GM19240 (cell line): ENCODE results near the gene GJC2.

GRCh38 chr1:226872259-226872996, 2.0 kb downstream of the PSEN2 start:
- RRBS: no CpG with 5 or more reads among the region's 11 CpGs

DNA sequence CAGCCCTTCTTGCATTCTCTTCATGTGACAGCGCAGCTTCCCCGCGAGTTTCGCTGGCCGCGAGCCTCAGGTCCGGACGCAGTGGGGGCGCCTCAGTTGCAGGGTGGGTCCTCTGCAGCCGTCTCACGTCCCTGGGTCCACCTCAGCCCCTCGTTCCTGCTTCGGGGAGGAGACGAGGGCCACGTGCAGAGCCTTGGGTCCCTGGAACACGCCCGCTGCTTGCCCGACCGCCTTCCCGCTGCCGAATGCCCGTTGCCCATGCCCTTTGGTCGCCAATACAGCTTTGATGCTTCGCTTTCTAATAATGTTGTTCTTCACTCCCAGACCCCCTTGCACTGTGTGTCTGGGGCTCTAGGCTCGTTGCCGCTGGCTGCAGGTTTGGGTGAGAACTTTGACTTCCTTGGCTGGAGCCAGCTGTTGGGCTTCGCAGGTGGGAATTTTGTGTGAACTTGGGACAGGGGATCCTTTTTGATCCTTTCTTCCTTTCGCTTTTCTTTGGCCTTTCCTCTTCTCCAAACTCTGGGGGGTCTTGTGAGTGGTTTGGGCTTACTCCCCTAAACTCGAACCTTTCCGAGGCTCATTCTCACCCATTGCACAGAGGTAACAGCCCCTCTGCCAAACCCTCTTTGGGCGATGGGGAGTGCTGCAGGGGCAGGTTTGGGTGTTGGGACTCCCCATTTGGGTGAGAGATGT, 530 bp downstream of the COQ8A start:
- RRBS: no CpG with 5 or more reads among the region's 31 CpGs

DNA sequence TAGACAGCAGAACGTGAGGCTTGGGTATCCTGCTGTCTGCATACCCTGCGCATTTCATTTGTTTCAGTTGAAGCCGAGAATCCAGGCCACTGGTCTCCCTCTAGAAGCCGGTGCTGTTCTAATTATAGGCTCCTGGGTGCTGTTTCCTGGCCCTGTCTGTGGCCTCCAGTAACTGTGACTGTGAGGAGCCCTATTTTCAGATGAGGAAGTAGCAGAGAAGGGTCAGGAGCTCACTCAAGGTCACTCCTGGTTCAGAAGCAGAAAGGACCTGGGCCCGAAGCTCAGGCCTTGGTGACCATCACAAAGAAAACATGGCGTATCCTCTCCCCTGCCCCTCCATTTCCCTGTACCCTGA, 24.0 kb downstream of the COQ8A start:
- RRBS: no CpG with 5 or more reads among the region's 6 CpGs

DNA sequence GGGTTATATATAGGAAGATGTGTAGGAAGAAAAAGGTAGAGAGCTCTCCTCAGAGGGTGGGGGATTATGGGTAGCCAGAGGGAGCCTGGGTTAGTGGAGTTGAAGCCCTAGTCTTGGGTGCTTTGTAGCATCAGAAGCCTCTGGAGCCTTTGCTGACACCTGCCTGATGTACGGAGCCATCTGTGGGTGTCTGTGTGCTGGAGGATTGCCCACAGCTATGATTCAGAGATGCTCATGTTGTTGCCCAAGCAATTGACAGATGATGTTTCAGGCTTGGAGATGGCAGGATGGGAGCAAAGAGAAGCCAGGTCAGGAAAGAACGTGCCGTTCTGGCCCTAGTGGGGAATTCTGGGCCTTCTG, 27.5 kb downstream of the COQ8A start:
- RRBS: no CpG with 5 or more reads among the region's 3 CpGs

DNA sequence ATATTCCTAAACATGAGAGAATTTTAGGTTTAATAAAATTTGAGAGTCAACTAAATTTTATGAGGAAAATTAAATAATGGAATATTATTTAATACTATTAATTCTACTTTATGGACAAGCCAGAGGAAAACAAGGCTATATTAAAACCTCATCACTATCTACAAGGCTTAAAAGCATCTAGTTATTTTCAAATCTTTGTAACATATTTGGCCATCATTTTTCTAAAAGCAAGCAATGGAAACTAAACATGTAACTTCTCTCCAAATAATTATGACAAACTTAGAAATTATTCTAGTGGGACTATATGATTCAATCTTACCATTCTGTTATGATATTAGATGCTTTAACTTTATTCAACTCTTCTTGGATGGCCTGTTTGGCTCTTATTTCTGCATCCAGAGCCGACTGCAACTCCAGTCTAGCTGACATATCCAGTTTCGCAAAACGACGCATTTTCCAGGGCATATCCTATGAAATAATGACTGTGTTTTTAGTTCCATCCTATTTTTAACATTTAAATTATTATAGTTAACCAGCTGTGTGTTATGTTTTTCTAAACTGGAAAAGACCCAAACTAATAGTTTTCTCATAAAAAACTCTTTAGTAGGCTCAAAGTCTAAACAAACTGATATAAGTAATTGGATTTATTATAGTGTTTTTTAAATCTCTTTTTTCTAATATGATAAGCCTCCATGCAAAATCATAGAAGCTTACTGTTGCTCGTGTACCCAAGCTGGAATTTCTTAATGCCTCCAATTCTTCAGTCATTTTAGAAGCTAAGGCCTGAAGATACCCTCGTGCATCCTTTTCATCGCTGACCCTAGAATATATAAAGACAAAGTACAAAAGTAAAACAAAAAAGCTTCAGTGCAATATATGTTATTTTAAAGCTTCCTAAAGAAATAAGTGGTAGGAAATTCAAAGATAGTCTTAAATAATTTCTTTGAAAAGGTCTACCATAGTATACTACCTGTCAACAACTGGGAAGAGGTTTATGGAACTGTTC, 133.8 kb downstream of the COQ8A start:
- RRBS: no CpG with 5 or more reads among the region's 7 CpGs

- RRBS: 65% methylated on average over 13 of the region's 41 CpGs
Observed at GRCh38 chr1:227447376-227448194, 115.8 kb upstream of the ZNF678 start.

DNA sequence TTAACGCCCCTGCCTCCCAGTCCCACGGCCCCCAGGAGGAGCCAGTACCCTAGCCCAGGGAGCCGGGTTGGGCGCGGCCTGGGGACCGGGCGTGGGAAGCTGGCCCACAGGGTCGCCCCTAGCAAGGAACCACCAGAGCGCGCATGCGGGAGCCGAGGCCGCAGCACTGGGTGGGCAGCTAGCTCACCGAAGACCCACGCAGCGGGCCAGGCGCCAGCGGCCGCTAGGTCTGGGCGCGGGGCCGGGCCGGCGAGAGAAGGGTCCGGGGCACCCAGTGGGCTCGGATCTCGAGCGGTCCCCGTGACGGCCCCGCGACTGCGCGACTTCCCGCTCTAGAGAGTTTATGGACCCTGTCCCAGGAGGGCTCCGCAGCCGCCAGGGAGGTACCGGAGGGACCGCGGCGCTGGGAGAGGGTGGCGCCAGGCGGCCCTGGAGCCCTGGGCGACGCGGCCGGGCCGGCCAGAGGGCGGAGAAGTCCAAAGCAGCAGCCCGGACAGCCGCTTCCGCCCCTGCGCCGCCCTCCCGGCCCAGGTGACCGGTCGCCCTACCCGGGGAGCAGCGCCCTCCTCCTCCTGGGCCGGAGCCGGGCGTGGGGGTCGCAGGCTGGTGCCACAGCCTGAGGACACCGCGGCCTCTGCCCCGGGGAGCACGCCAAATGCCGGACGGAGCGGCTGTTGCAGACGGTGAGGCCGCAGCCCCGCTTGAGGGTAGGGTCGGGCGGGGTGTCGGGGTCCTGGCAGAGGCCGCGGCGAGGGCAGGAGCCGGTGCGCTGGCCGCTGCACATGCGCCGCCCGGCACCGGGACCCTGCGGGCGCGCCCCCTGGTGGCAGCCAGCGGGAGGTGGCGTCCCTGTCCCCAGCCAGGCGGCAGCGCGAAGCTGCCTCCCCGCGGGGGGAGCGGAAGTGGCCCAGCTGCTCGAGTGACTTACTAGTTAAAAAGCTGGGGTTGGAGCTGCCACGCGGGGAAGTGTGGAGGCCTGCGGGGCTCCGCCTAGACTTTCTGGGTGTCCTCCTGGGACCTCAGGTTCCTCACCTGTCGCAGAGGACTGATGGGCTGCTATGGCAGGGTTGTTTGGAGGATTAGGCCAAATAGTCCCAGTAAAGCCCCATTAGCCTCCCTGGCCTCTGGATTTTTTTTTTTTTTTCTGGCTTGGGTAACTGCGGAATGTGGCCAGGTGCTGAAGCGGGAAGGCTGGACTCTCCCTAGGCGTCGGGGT, 21.1 kb upstream of the ZNF678 start:
- RRBS: 7% methylated on average over 18 of the region's 107 CpGs

DNA sequence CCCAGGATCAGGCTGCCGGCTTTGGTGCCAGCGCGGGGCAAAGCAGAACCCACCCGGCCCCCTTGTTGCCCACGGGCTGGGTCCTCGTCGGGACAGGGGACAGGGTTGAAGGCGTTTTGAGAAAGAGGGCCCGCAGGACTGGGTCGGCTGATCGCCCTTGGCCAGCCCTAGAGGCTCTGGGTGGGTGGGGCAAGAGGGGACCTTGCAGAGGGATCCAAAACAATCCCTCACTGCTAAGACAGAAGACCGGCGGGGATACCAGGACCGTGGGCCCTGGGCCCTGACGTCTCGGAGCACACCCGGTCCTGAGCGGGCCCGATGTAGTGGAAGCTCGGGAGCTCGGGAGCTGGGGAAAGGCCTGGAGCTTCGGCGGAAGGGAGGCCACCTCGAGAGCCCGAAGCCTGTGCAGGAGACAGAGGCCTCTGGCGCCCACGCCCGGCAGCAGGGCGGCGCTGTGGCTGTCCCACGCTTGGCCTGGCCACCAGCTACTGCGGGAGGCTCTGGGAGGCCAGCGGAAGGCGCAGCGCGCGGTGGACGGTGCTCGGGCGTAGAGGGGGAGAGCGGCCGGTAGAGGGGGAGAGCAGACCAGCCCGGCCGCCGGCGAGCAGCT, 2.8 kb upstream of the ZNF678 start:
- RRBS: 53% methylated on average over 8 of the region's 46 CpGs

- RRBS: no CpG with 5 or more reads among the region's 20 CpGs
Observed at GRCh38 chr1:227759259-227760108, 24.2 kb downstream of the SNAP47 start.

DNA sequence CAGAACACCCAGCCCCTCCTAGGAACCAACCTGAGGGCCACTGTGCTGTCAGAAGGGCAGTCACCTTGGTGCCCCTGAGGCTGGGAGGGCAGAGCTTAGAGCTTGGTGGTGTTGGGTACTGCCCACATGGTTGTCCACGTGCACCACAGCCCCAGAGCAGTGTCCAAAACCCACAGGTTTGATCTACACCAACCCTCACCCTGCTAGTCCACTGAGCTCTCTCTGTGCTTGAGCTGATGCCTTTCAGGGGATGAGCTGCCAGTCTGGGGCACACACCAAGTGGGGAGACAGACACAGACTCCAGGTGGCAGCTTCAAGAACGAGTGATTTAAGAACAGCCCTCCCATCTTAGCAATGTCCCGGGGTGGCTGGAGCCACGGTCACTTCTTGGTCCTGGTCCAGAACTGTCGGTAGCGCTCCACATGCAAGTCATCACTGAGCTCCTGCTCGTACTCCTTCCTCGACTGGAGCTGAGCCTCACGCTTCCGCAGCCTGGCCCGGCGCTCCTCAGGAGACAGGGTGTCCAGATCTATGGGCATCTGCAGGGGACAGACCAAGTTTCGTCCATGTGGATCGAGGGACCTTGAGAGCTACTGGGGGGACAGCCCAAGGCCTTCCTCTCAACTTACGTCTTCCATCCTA, 2.6 kb downstream of the MRPL55 start:
- RRBS: no CpG with 5 or more reads among the region's 15 CpGs

GRCh38 chr1:228109578-228110594, 787 bp upstream of the MRPL55 start:
- RRBS: 4% methylated on average over 3 of the region's 29 CpGs

- RRBS: no CpG with 5 or more reads among the region's 21 CpGs
Observed at GRCh38 chr1:228142089-228142828, 2.2 kb downstream of the GUK1 start.

DNA sequence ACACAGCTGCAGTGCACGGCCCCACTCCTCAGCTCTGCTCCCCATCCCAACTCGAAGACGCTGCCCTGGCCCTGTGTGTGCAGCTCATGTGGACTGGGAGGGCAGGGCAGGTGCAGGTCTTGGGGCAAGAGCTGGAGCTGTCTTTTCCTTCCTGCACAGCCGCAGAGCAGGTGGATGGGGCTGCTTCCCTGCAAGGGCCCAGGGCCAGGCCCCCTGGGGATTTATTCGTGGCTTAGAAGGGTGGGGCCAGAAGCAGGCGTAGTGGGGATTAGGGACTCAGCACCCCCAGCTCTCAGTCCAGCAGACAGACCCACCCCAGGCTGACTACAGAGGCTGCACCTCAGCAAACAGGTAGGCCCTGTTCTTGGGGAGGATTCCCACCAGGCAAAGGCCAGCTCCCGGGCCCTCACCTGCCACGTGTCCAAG, 4.3 kb downstream of the GUK1 start:
- RRBS: no CpG with 5 or more reads among the region's 8 CpGs

DNA sequence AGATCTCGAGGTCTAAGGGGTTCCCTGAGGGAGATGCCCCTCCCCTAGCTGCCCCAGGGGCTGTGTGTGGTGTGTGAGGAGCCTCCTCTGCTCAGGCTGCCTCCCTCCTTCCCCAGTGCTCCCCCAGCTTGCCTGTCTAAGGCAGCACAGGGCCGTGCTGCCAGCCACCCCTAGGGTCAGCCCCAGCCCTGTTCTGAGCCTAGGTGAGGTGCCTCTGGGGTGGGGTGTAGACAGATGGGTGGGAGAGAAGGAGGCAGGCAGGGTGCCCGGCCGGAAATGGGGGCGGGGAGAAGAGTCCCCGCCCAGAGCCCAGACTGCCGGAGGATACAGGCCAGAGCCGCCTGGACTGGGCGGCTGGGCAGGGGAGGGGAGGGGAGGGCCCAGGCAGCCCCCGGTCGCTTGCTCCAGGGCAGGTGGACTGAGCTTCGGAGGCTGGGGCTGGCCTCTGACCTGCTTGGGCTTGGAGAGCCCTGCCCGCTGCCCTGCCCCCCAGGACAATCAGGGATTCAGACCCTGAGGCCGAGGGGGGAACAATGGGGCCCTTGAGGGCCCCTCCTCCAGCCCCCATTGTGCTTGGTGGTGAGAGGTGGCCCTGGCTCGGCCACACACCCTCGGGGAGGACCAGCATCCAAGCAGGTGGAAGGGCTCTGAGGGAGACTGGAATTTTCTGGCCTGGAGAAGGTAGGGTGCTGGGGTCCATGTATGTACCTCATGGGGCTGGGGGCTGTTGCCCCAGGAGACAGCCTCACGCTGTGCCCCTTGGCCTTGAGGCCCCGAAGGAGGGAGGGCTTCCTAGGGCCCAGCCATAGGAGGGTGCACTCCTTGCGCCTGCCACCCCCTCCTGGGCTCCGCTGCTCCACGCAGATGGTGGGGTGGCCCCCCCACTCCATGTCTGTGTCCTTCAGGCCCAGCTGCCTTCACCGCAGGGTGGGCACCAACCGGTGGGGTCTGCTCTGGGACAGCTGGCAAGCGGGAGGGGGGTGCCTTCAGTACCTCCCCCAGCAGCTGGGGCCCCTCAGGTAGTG, at the start of gene GJC2:
GJC2 (plus strand) TSS at position 604 of the 1,025 bp plus-strand sequence.
- RRBS: 77% methylated on average over 7 of the region's 24 CpGs

DNA sequence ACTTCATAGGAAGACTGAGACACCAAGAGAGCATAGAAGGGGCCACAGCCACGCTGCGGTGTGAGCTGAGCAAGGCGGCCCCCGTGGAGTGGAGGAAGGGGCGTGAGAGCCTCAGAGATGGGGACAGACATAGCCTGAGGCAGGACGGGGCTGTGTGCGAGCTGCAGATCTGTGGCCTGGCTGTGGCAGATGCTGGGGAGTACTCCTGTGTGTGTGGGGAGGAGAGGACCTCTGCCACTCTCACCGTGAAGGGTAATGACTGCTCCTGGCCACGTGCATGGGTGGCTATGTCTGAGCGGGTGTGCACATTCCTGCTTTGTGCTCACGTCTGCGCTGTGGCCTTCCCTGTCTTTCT, 80.8 kb downstream of the OBSCN start:
- RRBS: no CpG with 5 or more reads among the region's 12 CpGs

- RRBS: 88% methylated on average over 3 of the region's 17 CpGs
Observed at GRCh38 chr1:228360573-228361394, 45.9 kb downstream of the TRIM11 start.

GRCh38 chr1:228370903-228371970, 35.4 kb downstream of the TRIM11 start:
- RRBS: 74% methylated on average over 18 of the region's 52 CpGs

DNA sequence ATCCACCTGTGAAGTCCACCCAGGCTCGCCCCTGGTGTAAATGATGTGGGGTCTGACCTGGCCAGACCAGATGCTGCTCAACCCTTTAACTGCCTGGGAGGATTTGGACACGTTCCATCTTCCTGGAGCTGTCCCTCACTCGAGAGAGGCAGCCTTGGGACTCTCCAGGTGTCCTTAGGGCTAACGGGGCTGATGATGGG, 3.7 kb upstream of the H3-4 start:
- RRBS: no CpG with 5 or more reads among the region's 4 CpGs

GRCh38 chr1:228768009-228768561, 32.8 kb downstream of the RHOU start:
- RRBS: no CpG with 5 or more reads among the region's 6 CpGs

- RRBS: no CpG with 5 or more reads among the region's 4 CpGs
Observed at GRCh38 chr1:228826949-228827428, 91.7 kb downstream of the RHOU start.